Right lobe of liver (tissue), 4 donors: ENCODE measurements around a stretch of chr9.

GRCh38 chr9:107483355-107484669, 5.8 kb downstream of the KLF4 start:
- PRO-cap, 4 experiments, result no peak in any of the 4 experiments
- RAMPAGE, long total RNA, 2 experiments, result no peak in any of the 2 experiments

- PRO-cap, 4 experiments, result peak in 4 of 4 experiments; most common plus-strand start chr9:107489436 (in 1); most common minus-strand start chr9:107489565 (in 3)
- RAMPAGE, long total RNA, 2 experiments, result no peak in any of the 2 experiments
Measured at GRCh38 chr9:107488666-107489640, 616 bp downstream of the KLF4 start.

- PRO-cap, 4 experiments, result peak in 1 of 4 experiments; most common plus-strand start chr9:107621161 (in 1); most common minus-strand start chr9:107621029 (in 1)
- RAMPAGE, long total RNA, 2 experiments, result no peak in any of the 2 experiments
Measured at GRCh38 chr9:107620751-107621323, 131.3 kb upstream of the KLF4 start.

GRCh38 chr9:107683356-107684057, 193.9 kb upstream of the KLF4 start:
- PRO-cap, 4 experiments, result no peak in any of the 4 experiments
- RAMPAGE, long total RNA, 2 experiments, result no peak in any of the 2 experiments

DNA sequence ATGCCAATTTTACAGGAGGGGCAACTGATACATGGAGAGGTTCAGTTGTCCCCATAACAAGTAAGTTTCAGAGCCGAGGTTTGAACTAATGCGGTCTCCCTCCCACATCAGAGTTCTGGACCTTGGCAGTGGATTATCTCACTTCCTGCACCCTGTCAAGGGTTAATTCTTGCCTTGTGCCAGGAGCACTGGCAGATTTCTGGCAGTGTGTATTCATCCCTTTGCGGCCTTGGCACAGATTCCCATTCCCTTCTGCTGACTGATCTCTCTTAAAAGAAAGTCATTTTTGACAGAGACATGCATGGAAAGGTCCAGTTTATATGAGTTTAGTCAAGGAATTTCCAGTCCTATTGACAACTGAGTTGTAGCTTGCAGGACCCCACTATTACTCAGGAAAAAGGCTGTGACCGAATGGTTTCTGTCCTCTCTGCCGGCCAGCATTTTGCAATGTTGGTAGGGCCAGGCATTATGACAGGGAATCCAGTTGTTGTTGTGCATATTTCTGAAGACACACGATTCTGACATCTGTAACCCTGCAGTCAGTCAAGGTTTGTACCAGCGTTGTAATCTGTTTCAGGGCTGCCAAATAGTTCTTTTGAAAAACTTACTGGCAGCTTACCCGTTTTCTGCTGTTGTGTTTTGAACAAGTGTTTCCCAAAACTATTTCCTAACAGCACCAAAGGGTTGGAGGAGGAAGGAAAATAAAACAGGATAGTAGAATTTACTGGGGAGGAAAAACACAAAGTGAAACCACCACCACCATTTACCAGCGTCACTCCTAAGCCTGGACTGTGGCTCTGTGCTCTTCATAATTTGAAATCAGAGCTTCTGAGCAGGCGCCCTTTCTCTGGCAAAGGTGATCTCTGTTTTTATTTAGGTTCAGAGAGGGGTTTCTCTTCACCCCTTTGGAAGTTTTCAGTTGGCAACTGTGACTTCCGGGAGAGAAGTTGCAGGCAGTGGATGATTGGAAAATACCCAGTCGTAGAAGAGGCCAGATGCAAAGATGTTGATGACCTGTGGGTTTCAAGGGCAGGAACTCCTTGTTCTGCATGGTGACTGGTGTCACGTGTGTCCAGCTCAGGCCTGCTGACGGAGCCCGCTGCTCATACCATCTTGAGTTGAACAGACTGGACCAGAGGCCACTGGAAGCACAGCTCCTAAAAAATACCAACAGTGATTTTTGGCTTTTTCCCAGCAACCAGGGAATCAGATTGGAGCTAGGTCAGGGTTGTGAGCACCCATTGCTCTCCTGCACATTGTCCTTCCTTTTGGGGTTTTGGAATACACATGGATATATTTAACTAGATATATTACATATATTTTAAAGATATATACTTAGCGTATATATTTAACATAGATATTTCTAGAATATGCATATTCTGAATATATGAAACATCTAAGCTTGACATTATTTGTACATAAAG, 243.6 kb upstream of the KLF4 start:
- PRO-cap, 4 experiments, result peak in 3 of 4 experiments; most common plus-strand start position 1,125 of the sequence (in 2); most common minus-strand start position 793 of the sequence (in 2)
- RAMPAGE, long total RNA, 2 experiments, result no peak in any of the 2 experiments

- PRO-cap, 4 experiments, result no peak in any of the 4 experiments
- RAMPAGE, long total RNA, 2 experiments, result no peak in any of the 2 experiments
Measured at GRCh38 chr9:107768108-107768837, 278.7 kb upstream of the KLF4 start.

GRCh38 chr9:107818451-107818902, 328.9 kb upstream of the KLF4 start:
- PRO-cap, 4 experiments, result no peak in any of the 4 experiments
- RAMPAGE, long total RNA, 2 experiments, result no peak in any of the 2 experiments

DNA sequence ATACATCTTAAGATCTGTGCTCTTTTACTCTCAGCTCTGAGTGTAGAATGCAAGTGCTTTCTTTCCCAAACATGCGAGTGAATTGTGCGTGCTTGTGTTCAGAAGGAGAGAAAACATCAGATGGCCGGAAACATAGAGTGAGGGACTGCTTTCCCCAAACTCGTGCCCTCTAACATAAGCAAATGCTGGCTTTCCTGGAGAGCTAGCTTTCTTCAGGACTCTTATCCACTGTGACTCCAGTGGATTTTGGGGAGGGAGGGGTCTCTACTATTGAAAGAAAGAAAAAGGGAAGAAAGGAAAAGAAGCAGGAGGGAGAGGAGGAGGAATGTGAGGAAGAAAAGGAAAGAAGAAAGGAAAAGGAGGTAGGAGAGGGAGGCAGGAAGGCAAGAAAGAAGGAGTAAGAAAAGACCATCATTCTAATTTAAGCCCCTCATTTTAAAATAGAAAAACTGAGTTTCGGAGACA, 330.8 kb upstream of the KLF4 start:
- PRO-cap, 4 experiments, result no peak in any of the 4 experiments
- RAMPAGE, long total RNA, 2 experiments, result no peak in any of the 2 experiments

GRCh38 chr9:108551419-108551594, 304.5 kb downstream of the ACTL7B start:
- PRO-cap, 4 experiments, result no peak in any of the 4 experiments
- RAMPAGE, long total RNA, 2 experiments, result no peak in any of the 2 experiments

DNA sequence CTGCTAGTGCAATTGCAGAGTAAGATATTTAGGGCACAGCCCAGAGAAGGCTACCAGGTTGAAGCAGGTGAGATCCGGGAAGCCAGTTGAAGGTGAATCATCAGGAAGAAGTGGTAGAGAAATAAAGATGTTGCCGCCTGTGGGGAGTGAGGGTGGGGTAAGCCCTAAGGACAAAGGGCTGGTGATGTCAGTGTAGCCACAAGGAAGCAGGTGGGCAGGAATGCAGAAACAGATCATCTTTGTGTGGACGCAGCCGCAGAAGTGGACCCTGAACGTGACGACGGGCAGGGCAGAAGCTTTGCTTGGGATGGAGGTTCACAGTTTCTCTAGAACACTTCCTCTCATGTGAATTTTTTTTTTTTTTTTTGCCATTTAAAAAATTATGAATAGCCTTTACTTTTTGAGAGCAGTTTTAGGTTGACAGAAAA, 164.1 kb downstream of the ACTL7B start:
- PRO-cap, 4 experiments, result no peak in any of the 4 experiments
- RAMPAGE, long total RNA, 2 experiments, result no peak in any of the 2 experiments

- PRO-cap, 4 experiments, result no peak in any of the 4 experiments
- RAMPAGE, long total RNA, 2 experiments, result no peak in any of the 2 experiments
Measured at GRCh38 chr9:108870834-108871431, 8.9 kb downstream of the ACTL7A start.

DNA sequence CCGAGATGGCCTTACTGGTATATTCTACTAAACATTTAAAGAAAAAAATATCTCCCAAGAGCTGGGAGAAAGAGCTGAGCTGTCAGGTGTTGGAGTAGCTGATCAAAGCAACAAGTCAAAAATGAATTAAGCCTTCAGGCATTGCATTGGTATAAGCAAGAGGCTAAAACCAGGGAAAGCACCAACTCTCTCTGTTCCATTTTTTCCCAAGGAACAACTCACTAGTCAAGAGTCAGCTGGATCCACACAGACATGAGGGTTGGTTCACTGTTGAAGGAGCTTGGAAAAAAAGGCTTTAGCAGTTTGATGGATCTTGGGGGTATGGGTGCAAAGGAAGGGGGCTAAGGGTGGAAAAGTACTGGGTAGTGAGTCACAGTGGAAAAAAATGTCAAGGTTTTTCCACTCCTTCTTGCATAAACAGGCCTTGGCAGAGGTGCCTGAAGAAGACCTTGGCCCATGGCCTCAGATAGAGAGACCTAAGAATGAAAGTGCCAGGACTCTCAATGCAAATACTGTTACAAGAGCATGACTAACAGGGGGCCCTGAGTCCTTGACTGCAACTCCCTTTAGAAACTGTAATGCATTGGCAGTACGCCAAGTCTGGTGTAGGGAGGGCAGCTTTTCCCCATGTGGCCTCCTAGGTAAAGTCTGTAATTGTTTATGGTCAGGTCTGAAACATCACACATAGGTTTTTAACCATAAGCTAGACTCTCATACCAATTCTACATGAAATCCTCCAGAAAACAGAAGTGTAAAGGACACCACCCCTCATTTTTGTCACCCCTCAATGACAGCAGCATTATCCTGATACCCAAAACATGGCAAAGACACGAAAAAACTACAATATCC, 23.7 kb downstream of the ACTL7A start:
- PRO-cap, 4 experiments, result peak in 2 of 4 experiments; most common plus-strand start position 597 of the sequence (in 1); most common minus-strand start position 323 of the sequence (in 1)
- RAMPAGE, long total RNA, 2 experiments, result start-site peak on the minus strand in 1 of 2 experiments, centred at position 402 of the sequence, 14 reads per replicate

DNA sequence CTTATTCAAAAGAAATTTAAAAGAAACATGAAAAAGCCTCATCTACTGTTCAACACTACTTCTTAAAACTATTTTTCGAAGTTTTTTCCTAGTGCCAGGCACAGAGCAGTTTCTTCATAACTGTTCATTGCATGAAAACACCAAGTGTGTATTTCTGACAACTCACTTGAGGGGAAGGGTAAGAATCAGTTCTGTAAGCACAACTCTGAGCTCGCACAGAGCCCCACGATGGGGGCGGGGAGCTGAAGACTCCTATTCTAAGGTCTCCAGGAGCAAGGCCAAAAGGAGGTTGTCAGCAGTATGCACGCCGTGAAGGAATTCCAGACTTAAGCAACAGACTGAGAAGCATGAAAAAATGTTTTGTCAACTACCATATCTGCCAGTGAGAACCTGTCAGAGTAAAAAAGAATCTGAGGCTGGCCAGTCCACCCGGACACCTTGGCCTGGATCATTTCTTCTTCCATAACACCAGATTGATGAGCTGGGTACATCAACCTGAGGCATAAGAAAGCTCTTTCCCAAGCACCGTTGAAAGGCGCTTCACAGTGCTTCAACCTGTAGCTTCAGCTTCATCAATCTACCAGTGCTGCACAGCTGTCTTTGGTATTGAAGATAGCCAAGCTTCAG, 1.0 kb upstream of the CTNNAL1 start:
- PRO-cap, 4 experiments, result no peak in any of the 4 experiments
- RAMPAGE, long total RNA, 2 experiments, result no peak in any of the 2 experiments

DNA sequence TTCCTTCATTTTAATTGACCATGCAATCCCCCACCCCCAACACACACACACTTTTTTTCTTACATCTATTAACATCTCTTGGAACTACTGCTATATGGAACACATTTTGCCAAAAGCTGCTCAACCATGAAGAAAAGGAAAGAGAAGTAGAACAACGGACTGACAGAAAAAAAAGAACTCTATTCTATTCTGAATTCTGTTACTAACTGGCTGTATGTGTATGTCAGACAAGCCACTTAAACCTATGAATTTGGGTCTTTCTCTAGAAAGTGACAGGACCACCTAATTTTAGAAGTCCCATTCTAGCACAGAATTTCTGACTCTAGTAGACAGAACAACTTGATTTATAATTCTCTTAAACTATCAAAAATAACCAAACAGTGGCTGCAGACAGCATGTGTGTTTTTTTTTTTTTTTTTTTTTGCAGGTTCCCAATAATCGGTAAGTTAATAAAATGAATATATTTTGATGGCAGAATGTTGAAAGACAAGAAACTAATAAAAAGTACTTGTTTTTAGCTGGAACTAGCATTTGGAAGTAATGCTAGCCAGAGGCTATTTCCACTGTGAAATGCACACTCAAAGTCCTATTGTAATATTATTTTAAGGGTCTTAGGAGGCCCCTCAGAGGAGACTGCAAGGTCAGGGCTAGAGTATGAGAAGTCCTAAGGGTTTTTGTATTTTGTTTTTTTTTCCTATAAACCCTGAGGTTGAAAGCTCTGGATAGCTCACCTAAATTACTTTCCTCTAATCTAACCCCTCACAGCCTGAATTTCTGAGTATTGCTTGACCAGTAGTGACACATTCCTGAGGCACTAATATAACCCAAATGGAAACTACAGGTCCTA, 3.2 kb upstream of the CTNNAL1 start:
- PRO-cap, 4 experiments, result no peak in any of the 4 experiments
- RAMPAGE, long total RNA, 2 experiments, result no peak in any of the 2 experiments

DNA sequence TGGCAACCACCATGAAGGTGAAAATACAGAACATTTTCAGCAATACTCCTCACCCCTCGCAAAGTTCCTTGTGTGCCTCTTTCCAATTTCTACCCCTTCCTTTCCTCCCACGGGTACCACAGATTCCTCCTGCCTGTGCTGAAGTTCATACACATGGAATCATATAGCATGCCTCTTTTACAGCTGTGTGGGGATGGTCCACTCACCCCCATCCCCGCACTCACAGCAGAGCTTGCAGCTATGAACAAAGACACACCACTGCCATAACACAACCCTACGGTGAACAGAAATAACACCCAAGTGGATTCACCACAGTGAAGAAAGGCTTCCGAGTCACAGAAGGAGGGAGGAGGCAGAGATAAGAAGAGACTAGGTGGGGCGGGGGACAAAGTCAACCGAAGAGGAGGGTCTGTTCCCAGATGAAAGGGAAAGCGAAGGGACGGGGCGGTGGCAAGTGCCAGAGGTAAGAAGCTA, 21.1 kb downstream of the EPB41L4B start:
- PRO-cap, 4 experiments, result no peak in any of the 4 experiments
- RAMPAGE, long total RNA, 2 experiments, result no peak in any of the 2 experiments

GRCh38 chr9:109345169-109345817, 24.4 kb upstream of the EPB41L4B start:
- PRO-cap, 4 experiments, result no peak in any of the 4 experiments
- RAMPAGE, long total RNA, 2 experiments, result no peak in any of the 2 experiments

- PRO-cap, 4 experiments, result no peak in any of the 4 experiments
- RAMPAGE, long total RNA, 2 experiments, result no peak in any of the 2 experiments
Measured at GRCh38 chr9:109409824-109410597, 88.1 kb downstream of the PTPN3 start.

DNA sequence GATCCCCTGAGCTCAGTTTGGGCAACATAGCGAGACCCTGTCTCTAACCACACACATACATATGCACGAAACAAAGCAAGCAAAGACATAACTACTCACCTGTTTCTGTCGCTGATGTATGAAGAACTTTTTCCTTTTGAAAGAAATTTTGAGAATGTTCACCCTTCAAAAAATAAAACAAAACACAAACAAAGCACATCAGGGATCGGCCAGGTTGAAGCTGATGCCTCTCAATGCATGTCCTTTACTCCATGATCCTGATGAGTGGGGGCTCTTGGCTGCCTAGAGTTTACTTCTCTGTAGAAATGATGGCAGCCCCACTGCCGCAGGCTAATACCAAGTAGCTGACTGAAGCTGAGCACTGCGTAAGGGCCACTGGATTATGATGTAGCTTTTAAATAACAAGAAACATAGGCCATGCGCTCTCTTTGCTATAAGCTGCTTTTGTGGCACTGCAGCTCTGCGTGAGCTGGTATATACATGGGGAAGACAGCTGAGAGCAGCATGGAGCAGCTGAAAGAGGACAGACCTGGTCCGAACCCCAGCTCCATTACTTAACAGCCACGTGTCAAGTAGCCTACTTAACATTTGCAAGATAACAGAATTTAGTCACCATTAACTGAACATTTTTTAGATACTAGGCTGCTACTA, 69.5 kb downstream of the PTPN3 start:
- PRO-cap, 4 experiments, result no peak in any of the 4 experiments
- RAMPAGE, long total RNA, 2 experiments, result no peak in any of the 2 experiments

DNA sequence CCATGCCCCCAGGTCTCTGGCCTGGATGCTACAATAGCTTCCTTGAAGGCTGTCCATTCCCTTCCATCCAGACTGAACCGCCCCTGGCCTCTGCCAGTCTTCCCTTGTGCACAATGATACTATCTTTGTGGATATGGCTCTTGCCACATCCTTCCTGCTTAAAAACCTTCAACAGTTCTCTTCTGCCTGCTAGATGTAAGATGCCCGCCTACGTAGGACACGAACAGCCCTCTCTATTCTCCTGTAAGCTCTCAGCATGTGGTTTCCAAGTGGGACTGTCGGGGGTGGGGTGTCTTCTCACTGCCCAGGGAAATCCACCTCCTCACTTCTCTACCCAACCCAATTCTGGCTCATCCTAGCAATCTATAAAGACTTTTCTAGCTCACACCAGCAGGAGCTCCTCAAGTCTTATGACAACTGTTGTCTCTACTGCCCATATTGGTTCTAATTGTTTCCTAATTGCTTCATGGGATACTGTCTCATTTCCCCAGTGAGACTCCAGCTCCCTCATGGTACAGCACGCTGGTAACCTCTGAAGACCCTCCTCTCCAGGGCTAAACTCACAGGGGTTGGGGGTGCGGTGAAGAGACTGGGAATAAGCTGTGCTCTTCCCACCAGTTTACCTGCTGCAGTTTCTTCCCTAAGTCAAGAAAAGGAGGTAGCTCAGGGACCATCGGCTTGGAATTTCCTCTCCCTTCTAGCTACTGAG, 50.3 kb downstream of the PTPN3 start:
- PRO-cap, 4 experiments, result peak in 3 of 4 experiments; most common minus-strand start position 326 of the sequence (in 3)
- RAMPAGE, long total RNA, 2 experiments, result no peak in any of the 2 experiments

DNA sequence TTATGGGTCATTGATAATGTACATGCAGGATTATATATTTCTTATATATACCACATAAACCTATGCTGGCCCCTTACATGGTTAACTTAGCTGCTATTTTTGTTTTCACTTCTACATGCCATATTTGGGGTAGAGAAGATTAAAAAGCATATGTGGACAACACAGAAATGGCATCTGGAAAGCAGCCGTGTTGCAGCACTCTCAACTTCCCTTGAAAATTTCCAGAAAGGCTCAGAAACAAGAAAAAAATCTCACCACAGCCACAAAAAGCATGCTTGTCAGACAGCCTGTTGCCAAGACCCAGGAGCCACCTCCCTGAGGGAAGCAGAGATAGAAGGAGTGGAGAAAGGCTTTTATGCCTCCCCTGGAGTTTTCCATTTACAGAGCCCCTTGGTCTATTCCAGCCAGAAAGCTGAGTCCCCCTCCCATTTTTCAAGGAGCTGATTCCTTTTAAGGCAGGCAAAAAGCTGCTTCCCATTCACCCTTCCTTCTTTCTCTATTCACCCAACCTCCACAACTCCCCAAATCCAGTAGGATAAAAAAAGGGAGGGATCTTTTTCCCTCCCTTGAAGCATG, 37.3 kb upstream of the PALM2AKAP2 start:
- PRO-cap, 4 experiments, result no peak in any of the 4 experiments
- RAMPAGE, long total RNA, 2 experiments, result no peak in any of the 2 experiments